LUHMES (cell line): ENCODE measurements around the genes TMEM40 and CAND2.

- PRO-cap: no peak
Measured at GRCh38 chr3:12484922-12485448, 705 bp downstream of the TSEN2 start.

GRCh38 chr3:12503083-12503857 lies 19.0 kb downstream of the TSEN2 start:
- PRO-cap: no peak

DNA sequence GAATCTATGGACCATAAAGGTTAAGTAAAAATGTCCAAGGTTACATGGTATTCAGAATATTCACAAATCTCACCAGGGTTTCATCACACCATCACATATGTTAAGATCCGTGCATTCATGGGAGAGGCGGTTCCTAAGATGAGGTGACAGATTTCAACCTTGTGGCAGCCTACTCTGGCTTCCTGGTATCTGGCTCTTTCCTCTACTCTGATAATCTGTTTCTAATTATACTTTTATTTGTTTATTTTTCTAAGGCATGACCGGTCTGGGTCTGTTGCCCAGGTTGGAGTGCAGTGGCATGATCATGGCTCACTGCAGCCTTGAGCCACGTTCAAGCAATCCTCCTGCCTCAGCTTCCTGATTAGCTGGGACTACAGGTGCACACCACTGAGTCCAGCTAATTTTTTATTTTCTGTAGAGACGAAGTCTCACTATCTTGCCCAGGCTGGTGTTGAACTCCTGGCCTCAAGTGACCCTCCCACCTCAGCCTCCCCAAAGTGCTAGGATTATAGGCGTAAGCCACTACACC lies 34.3 kb downstream of the RAF1 start:
- PRO-cap: no peak

DNA sequence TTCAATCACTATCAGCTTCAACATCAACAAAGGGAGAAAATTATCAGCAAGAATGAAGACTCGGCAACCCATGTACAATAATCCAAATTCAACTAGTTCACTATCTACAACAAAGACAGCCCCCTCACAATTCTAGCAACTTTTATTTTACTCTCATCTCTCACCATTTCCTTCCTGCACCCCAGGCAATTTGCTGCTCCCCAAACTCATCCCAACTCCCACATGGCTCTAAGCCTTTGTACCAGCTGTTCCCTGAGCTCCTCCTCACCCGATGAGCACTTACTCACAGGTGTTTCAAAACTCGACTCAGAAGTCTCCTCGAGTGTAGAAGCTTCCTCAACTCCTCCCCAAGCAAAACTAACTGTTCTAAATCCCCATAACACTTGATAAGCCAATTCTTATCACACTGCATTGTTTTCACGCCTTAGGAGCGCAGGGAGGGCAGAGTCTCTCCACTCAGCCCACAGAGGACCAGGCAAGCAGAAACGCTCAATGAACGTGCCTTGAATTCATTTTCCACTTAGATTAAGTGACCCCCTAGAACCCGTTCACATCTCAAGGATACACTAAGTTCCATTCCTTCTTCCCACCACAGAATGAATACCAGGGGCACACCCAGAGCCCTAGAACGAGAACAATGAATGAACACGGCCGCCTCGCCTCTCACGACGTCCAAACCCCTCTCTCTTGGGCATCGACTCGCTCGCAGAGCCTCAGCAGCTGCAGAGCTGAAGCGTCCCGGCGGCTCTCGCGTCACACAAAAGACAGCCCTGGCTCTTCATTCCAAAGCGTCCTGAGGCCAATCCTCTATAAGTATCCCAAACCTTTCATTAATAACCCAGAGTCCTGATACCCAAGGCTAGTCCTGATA lies 1.2 kb downstream of the RAF1 start:
- PRO-cap: unidirectional peak, plus-strand start at position 297 of the sequence

GRCh38 chr3:12679512-12679926 lies 15.6 kb upstream of the RAF1 start:
- PRO-cap: no peak

DNA sequence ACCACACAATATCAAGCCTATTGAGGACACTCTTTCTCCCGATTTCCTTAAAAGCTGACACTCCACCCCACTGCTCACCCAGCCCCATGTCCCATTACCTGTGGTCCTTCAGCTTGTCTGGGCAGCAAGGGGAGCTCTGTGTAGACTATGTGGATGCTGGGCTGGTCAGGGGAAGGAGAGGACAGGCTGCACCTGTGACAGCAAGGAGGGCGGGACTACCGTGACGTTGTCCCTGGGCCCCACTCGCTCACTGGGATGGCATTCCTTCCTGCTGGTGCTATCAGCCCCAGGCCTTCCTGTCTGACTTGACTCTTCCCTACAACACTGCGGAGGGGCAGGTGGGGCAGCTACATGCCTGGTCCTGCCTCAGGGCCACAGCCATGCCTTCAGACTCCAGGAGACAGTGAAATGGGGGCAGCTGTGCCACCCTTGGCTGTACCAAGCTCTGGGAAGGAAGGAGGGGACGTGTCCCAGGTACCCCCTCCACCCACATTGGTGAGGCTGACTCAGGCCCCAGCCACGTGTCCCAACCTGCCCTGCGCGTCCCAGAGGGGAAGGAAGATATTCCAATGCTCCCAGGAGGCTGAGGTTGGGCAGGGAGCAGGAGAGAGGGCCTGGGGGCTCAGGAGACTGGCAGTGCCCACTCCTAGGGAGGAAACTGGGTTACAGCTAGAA lies at the start of gene TMEM40:
TSS of gene TMEM40 (minus strand) at position 167 of the 675 bp plus-strand sequence.
- PRO-cap: no peak

DNA sequence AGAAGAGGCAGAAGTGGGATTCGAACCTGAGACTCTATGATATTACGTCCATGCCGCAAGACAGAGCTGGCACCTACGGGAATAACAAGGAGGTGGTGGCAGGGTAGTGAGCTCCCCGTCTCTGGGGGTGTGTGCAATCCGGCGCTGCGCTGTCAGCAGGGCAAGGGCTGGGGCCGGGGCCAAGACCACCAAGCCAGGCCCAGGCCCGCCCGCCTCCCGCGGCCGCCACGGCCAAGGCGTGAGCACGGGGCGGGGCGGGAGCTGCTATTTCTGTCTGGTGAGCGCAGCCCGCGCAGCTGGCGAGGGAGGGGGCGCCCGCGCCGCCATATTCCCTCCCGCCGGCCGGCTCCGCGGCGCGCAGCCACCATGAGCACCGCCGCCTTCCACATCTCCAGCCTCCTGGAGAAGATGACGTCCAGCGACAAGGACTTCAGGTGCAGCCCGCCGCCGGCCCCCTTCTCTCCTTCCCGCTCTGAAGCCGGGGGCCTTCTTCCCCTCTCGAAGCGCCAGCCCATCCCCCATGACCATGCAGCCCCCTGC lies at the start of gene CAND2:
TSS of gene CAND2 (plus strand) at position 326 of the 540 bp plus-strand sequence.
- PRO-cap: bidirectional peak, plus-strand start at position 325 of the sequence, minus-strand start at position 241 of the sequence

GRCh38 chr3:12833196-12834315 lies 7.8 kb downstream of the RPL32 start:
- PRO-cap: no peak

- PRO-cap: no peak
Measured at GRCh38 chr3:12839238-12840281, 1.8 kb downstream of the RPL32 start.

DNA sequence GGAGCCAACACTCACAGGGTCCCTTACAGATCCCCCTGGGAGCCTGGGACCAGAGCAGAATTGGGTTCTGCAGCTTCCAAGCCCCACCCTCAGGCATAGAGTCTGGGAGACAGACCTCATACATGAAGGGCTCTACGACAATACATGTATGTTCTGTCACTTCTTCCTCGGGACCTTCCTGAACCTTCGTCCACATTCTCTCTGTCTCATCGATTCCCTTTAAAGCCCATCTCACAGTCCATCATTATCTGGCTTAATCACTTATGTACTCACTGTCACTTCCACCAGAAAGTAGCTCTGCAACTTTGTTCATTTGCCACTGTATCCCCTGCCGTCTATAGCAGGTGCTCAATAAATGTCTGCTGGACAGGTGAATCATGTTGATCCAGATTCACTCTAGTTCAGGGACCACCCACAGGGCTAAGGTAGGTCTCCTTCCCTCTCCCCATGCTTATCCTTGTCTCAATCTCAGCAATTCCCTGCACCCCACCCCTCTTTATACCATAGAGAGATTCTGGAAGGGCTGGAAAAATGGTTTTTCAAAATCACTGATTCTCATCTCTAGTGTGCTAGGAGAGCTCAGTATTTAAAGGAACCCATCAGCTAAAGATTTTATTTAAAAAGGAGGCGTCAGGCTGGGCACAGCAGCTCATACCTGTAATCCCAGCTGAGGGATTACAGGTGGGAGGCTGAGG lies 96.7 kb downstream of the IQSEC1 start:
- PRO-cap: no peak

GRCh38 chr3:12993639-12994598 lies 79.3 kb downstream of the IQSEC1 start:
- PRO-cap: no peak

GRCh38 chr3:13007296-13007513 lies 66.0 kb downstream of the IQSEC1 start:
- PRO-cap: no peak

GRCh38 chr3:13262741-13263109 lies 157.4 kb downstream of the NUP210 start:
- PRO-cap: no peak

- PRO-cap: no peak
Measured at GRCh38 chr3:13263550-13264782, 156.2 kb downstream of the NUP210 start.

GRCh38 chr3:13281121-13282307 lies 138.6 kb downstream of the NUP210 start:
- PRO-cap: no peak

GRCh38 chr3:13420557-13420815 lies 364 bp upstream of the NUP210 start:
- PRO-cap: no peak

- PRO-cap: no peak
Measured at GRCh38 chr3:13428256-13428495, 8.1 kb upstream of the NUP210 start.

GRCh38 chr3:13544493-13544692 lies 4.5 kb upstream of the FBLN2 start:
- PRO-cap: no peak

- PRO-cap: no peak
Measured at GRCh38 chr3:13549254-13549590, 297 bp downstream of the FBLN2 start.

DNA sequence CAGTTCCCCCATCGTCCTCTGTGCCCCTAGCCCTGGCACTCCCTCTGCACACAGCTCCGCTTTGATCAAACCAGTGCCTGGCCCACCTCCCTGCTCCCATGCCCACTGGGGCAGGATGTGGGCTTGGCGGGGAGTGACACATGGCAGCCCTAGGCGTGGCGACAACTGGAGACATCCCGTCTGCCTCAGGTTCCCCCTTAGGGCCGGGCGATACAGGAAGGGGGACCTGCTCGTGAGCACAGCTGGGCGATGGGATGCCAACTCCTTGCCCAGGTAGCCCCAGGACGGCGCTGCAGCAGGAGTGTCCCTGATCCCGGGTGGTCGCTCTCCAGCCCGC lies 105.9 kb downstream of the FBLN2 start:
- PRO-cap: no peak